ENCODE results near the genes FBXW7, TMEM131L, TLR2 and DCHS2.

DNA sequence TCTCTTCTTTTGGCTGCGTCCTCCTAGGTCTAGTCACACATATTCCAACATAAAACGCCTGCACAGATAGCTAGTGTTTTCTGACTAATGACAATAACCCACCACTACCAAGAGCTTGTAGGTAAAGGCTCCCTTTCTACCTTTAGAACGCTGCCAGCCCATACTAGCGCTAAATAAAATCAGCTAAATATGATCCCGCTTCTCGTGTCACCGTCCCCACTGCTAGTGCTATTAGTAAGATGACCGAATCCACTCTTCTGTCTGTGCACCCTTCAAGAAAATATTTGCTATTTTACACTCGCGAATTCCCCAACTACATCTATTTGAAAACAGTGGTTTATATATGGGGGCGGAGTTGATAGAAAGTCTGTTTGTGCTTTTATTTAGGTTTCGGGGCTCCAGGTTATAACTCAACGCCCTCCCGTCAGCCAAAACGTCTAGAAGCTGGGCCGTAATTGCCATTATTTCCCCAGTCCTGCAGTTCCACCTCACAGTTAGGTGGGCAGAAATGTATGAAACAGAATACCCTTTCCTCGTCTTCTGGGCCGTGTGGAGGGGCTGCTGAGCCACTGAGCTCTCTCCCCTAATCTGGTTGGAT lies 427 bp downstream of the GATB start:
- PRO-cap = no peak
- RAMPAGE, long total RNA, 4 experiments = no peak in any of the 4 experiments

- PRO-cap = no peak
- RAMPAGE, long total RNA, 4 experiments = no peak in any of the 4 experiments
Measured at GRCh38 chr4:152243803-152244321, 292.0 kb downstream of the FBXW7 start.

DNA sequence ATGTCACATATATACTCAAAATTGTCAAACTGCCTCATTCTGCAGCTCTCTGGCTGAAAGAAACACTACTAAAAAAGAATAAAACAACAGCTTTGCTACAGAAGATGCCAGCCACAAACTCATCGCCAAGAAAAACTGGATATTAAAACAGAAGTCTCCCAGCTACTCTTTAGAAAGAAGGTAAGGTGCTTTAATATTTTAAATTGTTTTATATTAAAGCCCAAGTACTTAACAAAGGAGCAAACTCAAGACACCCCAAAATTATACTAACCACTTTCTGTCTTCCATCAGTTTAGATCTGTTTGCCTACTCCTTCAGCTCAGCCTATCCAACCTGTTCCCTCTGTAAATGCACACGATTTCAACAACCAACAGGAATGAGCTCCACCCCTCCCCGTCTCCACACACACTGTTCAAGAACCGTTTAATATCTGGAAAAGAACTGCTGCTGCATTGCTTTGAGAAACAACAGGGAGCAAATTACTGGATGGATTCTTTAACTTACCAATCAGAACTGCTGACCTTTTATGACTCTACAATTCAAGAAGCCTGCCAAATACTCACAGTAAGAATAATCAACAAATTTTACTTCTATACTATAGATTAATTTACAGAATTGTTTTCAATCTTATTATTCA lies 87.1 kb downstream of the FBXW7 start:
- PRO-cap = no peak
- RAMPAGE, long total RNA, 4 experiments = no peak in any of the 4 experiments

- PRO-cap = bidirectional peak, plus-strand start at chr4:152536273, minus-strand start at chr4:152536084; bidirectional peak, plus-strand start at chr4:152536350, minus-strand start at chr4:152536355; bidirectional peak, plus-strand start at chr4:152536894, minus-strand start at chr4:152536790
- RAMPAGE, long total RNA, 4 experiments = start-site peak on the plus strand in 3 of 4 experiments, at chr4:152536256-152536622 at its widest, 6 to 23 reads per replicate; start-site peak on the minus strand in 1 of 4 experiments, at chr4:152536056-152536125 at its widest, 57 reads per replicate
Measured at GRCh38 chr4:152535959-152537070, at the start of gene FBXW7. FBXW7 (minus strand) TSS chr4:152536092.

GRCh38 chr4:152889814-152890394 lies 46.2 kb upstream of the FHDC1 start:
- PRO-cap = no peak
- RAMPAGE, long total RNA, 4 experiments = no peak in any of the 4 experiments

- PRO-cap = no peak
- RAMPAGE, long total RNA, 4 experiments = no peak in any of the 4 experiments
Measured at GRCh38 chr4:153114651-153115506, 89.4 kb upstream of the TRIM2 start.

DNA sequence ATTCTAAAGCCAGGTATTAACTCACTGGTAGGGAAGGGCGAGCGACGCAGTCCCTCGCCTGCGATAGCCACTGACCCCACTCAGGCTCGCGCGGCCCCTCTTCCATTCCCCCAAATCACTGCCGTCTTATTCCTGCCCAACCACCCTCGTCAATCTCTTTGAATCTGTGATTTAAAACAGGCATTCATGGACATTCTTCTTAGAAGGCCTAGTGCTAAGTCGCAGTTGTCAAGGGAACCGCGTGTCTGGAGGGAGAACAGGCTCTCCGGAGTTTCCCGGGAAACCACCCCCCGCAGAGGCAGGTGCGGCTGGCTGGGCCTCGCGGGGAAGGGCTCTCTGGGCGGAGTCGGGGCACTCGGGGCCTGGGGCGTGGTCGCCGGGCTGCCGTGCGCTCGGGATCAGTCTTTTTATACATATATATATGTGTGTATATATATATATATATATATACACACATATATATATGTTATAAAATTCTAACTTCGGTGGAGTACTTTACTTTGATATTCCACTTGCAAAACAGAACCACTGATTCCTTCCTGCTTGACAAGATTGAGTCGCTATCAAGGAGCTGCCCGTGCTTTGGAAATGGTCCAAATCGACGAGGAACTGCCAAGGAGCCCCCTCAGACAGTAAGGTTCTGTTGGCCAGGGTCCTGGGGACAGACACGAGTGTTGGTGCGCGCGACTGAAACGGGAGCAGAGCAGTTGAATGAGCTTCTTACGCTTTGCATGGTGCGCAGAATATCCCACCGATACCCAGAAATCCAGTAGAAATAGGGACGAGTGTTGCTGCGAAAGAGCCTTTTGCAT lies 52.1 kb upstream of the TRIM2 start:
- PRO-cap = no peak
- RAMPAGE, long total RNA, 4 experiments = no peak in any of the 4 experiments

- PRO-cap = no peak
- RAMPAGE, long total RNA, 4 experiments = no peak in any of the 4 experiments
Measured at GRCh38 chr4:153344824-153345792, 620 bp downstream of the MND1 start.

DNA sequence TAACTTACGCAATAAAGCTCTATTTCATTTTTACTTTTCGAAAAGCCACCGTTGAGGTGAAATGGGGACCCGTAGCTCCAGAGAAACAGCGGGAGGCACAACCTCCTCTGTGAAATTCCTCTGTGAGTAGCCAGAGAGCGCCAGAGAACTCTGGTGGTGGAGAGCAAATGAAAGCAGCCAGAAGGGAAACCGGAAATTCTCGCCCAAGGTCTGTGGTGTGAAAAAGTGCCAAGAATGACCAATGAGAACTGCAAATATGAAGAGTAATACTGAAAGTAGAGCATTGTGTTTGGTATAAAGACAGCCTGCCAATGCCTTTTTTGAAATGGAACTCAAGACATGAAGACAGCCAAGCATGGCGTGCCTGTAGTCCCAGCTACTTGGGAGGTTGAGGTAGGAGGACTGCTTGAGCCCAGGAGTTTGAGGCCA lies 33.0 kb upstream of the TMEM131L start:
- PRO-cap = no peak
- RAMPAGE, long total RNA, 4 experiments = no peak in any of the 4 experiments

DNA sequence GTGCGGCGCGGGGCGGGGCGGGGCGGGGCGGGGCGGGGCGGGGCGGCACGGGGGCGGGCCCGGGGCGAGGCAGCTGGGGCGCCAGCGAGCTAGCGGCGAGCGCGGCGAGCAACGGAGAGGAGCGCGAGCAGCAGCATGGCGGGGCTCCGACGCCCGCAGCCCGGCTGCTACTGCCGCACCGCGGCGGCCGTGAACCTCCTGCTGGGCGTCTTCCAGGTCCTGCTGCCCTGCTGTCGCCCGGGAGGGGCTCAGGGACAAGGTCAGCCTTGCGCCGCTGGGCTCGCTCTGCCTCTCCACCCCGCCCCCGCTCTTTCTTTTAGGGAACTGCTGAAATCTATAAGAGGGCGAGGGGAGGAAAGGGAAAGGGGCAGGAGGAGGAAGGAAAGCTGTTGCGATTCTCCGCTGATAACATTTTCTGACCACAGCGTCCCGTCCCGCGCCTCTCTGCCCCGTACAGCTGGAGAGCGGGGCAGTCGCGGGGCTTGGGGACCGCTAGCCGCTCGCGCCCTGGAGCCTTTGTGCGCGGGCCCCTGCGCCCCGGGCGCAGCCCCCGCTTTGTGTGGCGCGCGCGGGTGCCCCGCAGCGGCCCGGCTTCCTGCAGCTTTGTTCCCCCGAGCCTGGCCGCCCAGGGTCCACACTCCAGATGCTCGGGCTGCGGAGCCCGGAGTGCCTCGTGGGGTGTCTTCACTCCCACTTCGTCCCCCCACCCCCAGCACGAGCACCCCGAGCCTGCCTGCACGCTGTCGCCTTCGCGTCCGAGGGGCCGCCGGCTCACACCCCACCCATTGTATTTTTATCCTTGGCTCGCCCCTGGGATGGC lies at the start of gene TMEM131L:
TSS of gene TMEM131L (plus strand) at position 98 of the 820 bp plus-strand sequence.
- PRO-cap = bidirectional peak, plus-strand start at position 98 of the sequence, minus-strand start outside the sequence; bidirectional peak, plus-strand start at position 365 of the sequence, minus-strand start at position 313 of the sequence
- RAMPAGE, long total RNA, 4 experiments = start-site peak on the plus strand in 3 of 4 experiments, centred at positions 100 to 107 of the sequence, 177 to 339 reads per replicate

DNA sequence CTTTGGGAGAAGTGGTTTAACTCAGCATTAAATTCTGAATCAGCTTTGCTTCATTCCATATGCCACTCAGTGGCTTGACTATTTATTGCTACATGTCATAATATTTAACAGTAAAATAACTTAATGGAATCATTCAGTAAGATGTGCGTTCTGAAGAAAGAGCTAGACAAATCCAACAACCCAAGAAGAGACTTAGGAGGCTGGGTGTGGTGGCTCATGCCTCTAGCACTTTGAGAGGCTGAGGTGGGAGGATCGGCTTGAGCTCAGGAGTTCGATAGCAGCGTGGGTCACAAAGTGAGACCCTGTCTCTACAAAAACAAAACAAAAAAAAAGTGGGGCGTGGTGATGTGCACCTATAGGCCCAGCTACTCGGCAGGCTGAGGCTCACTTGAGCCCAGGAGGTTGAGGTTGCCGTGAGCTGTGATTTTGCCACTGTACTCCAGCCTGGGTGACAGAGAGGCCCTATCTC lies 17.1 kb downstream of the TMEM131L start:
- PRO-cap = no peak
- RAMPAGE, long total RNA, 4 experiments = no peak in any of the 4 experiments

DNA sequence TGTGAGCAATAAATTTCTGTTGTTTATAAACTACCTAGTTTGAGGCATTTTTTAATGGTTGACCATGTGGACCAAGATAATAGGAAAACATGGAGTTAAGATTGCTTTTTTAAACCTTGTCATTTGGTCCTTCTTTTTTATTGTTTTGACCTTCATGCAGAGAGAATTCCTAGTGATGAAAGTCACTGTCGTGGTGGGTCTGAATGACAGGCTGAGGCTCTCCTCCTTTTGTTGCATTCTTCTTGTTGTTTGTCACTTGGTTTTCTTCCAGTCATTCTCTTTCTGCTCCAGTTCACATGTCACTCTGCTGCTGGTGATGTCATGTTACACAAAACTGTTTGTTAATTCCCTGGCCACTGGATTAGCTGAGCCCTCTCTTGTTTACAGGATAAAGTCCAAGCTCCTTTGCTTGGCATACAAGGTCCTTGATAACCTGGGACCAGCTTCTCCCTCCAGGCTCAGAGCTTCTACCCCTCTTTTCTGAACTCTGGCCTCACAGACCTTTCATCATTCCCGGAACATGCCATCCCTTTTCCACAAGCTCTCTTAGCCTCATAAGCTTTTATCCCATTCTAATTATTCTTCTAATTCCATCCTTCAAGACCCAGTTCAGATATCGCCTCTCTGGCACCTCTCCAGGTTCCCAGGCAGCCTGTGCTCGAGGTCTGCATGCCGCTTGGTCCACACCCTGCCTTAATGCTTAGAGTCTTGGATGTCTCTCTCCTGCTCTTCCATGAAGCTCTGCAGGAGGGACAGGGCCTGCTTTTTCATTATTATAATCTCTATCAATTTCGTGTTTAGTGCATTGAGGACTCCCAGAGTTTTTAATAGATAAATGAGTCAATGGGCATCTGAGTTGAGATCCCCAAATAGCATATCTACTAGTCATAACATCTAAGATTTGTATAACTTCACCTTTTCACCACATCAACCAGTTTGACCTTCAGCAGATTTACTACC lies 98.6 kb downstream of the TMEM131L start:
- PRO-cap = no peak
- RAMPAGE, long total RNA, 4 experiments = no peak in any of the 4 experiments

DNA sequence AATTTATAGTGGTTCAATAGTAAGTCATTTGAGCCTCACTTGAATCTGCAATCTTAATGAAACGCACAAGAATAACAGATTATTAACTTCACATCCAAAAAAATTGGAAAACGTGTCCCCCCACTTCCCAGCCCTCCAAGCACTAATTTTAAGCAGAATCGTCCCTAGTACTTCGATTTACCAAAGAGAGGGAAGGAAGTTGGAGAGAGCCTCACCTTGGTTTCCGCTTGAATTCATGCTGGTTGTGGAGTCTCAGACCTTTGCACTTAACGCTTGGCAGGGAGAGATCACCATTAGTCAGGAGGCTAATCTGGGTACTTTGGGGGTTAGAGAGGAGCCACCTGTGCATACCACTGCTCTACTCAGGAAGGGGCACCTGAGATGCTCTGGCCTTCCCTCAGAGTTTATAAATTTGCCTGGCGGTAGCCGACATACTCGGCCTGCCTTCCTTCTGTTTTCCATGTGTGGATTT lies 104.0 kb downstream of the TMEM131L start:
- PRO-cap = no peak
- RAMPAGE, long total RNA, 4 experiments = no peak in any of the 4 experiments

DNA sequence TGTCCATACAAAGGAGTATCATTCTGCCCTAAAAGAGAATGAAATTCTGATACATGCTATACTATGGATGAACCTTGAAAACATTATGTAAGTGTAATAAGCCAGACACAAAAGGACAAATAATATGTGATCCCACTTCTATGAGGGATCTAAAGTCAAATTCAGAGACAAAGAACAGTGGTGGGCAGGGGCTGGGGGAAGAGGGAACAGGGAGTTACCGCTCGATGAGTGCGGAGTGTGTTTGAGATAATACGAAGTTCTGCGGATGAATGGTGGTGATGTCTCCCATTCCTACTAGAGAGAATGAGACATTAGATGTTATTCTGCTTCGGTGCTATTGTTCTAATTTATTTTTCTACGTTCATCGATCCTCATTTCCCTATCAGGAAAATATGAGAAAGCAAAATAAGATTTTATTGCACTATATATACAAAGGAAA lies 46.0 kb upstream of the TLR2 start:
- PRO-cap = no peak
- RAMPAGE, long total RNA, 4 experiments = no peak in any of the 4 experiments

- PRO-cap = no peak
- RAMPAGE, long total RNA, 4 experiments = start-site peak on the plus strand in 1 of 4 experiments, at chr4:153640200-153640263 at its widest, 10 reads per replicate
Measured at GRCh38 chr4:153639878-153640474, 44.1 kb upstream of the TLR2 start.

DNA sequence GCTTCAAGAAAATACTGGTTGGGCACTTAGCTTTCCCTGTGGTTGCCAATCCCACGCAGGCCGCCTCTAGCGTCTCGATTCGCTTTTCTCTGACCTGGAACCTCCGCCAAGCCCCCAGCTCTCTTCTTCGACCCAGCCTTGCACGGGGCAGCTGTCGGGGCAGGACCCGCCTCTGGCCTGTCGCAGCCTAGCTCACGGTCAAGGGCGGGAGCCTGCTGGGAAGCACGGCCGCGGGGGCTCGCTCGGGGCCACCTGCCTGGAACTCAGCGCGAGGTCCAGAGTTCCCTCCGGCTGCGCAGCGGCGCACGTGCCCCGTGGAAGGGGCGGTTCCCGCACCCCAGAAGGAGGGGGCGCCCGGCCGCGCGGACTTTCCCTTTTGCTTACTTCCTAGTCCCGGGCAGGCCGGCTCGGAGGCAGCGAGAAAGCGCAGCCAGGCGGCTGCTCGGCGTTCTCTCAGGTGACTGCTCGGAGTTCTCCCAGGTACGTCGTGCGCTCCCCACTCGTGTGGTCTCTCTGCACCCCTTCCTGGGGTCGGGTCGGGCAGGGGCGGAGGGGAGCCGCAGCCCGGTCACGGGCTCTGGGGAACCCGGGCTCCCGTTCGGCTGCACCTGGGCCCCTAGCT lies at the start of gene TLR2:
TSS of gene TLR2 (plus strand) at position 400 of the 622 bp plus-strand sequence.
- PRO-cap = bidirectional peak, plus-strand start at position 400 of the sequence, minus-strand start at position 265 of the sequence
- RAMPAGE, long total RNA, 4 experiments = start-site peak on the plus strand in 4 of 4 experiments, centred at positions 380 to 407 of the sequence, 35 to 69 reads per replicate; start-site peak on the minus strand in 1 of 4 experiments, centred at position 260 of the sequence, 5 reads per replicate

GRCh38 chr4:153701488-153702777 lies 17.9 kb downstream of the TLR2 start:
- PRO-cap = no peak
- RAMPAGE, long total RNA, 4 experiments = start-site peak on the plus strand in 1 of 4 experiments, at chr4:153701811-153702237 at its widest, 14 reads per replicate

GRCh38 chr4:153934216-153935152 lies 145.6 kb upstream of the SFRP2 start:
- PRO-cap = unidirectional peak, plus-strand start at chr4:153934374; unidirectional peak, minus-strand start at chr4:153934796
- RAMPAGE, long total RNA, 4 experiments = no peak in any of the 4 experiments

- PRO-cap = no peak
- RAMPAGE, long total RNA, 4 experiments = no peak in any of the 4 experiments
Measured at GRCh38 chr4:154333040-154333679, 158.4 kb downstream of the DCHS2 start.

- PRO-cap = unidirectional peak, minus-strand start at chr4:154491778
- RAMPAGE, long total RNA, 4 experiments = start-site peak on the minus strand in 1 of 4 experiments, at chr4:154491715-154491794 at its widest, 5 reads per replicate
Measured at GRCh38 chr4:154491436-154492381, at the start of gene DCHS2. DCHS2 (minus strand) TSS chr4:154491799.

Data from esophagus muscularis mucosa (tissue), 4 donors.